ENCODE results near the gene PDCD2.

DNA sequence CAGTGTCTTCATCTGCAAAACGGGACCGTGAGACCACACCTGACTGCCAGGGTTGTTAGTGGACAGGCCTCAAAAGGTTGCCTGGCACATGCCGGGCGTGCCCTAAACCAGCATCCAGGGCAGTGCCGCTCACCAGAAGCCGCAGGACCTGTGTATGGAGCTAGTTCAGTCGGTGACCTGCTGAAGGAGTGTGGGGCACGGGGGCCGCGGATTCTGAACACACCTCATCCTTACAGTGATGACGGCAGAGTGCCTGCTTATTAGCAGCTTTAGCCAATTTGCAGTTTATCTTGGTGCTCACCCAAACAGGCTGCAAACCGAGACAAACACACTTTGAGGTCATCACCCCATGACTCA is 153.6 kb downstream of the ERMARD start:
- PRO-cap: no peak
- RRBS: no CpG with 5 or more reads among the region's 12 CpGs

GRCh38 chr6:170023067-170023594 is 267.7 kb downstream of the DLL1 start:
- PRO-cap: no peak
- RRBS: 93% methylated on average over 28 of the region's 60 CpGs

- PRO-cap: no peak
- RRBS: no CpG with 5 or more reads among the region's 12 CpGs
Observed at GRCh38 chr6:170225136-170225683, 65.7 kb downstream of the DLL1 start.

- PRO-cap: no peak
- RRBS: 62% methylated on average over 2 of the region's 20 CpGs
Observed at GRCh38 chr6:170247084-170247549, 43.8 kb downstream of the DLL1 start.

DNA sequence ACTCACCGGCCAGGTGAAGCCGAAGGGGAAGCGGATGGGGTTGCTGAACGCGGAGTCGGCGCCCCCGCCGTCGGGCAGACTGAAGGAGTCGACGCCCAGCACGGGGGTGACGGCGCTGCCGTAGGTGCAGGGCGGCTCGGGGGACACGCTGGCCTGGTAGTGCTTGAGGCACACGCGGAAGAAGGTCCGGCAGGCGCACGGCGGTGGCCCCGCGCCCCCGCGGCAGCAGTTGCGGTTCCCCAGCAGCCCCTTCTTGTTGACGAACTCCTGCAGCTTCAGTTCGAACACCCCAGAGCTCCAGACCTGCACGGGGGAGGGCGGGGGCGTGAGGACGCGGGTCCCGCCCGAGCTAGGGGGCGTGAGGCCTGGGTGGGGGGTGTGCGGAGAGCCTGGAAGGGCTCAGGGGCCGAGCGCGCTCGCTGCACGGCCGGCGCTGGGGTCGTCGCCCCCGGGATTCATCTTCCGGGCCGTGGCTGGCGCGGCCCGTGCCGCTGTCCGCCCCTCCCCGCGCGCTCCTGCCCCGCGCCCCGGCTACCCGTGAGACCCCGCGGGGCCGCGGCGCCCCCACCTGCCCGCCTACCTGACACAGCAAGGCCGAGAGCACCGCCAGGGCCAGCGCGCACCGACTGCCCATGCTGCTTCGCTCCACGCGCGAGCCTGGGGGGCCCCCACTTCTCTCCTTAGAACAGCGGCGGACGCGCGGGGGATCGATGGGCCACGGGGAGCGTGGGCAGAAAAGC is 1.2 kb downstream of the DLL1 start:
- PRO-cap: no peak
- RRBS: 4% methylated on average over 13 of the region's 88 CpGs

GRCh38 chr6:170295545-170296267 is 4.8 kb upstream of the DLL1 start:
- PRO-cap: no peak
- RRBS: 3% methylated on average over 40 of the region's 85 CpGs

- PRO-cap: no peak
- RRBS: no CpG with 5 or more reads among the region's 11 CpGs
Observed at GRCh38 chr6:170317388-170318105, 11.0 kb downstream of the FAM120B start.

GRCh38 chr6:170344717-170345304 is 38.3 kb downstream of the FAM120B start:
- PRO-cap: no peak
- RRBS: no CpG with 5 or more reads among the region's 4 CpGs

GRCh38 chr6:170360465-170361141 is 54.0 kb downstream of the FAM120B start:
- PRO-cap: no peak
- RRBS: no CpG with 5 or more reads among the region's 8 CpGs

DNA sequence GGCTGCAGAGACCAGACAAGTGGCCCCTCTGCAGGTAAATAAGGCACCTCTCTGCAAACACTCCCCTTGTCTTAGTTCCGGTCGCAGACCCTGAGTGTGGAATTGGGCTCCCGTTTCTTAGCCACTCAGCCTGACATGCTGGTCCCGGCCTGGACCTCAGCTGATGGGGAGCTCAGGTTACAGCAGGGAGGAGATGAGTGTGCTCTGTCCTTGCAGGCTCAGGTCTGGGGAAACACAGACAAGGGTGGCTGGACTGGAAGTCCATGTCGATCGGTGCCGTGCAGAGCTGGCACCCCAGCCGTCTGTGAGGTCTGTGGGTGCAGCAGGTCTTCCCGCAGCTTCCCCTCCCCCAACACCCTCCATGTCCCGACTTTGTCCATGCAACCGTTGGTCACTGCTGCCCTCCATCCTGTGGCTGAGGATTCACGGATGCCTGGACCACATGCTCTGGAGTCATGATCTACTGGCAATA is 119.0 kb downstream of the PSMB1 start:
- PRO-cap: no peak
- RRBS: 70% methylated on average over 4 of the region's 12 CpGs

DNA sequence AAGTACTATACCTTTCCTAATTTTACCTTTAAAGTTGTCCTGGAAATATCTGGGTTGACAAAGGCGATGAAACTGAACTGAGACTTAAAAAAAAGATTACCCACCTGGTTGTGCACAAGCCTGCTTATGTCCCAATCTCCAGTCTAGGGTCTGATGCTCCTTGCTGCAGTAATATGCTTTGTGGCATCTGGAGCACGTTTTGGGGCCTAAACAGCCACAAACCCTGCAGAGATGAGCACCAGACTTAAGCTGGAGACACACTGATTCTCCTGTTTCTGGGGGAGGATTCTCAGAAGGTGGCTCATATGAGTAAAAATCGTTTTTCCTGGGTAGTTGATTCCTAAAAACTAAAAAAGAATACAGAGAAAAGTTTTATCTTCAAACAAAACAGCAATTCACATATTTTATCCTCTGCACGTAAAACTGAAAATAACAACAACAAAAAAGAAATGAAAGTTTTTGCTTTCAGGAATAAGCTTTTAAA is 994 bp downstream of the PDCD2 start:
- PRO-cap: no peak
- RRBS: no CpG with 5 or more reads among the region's 4 CpGs

DNA sequence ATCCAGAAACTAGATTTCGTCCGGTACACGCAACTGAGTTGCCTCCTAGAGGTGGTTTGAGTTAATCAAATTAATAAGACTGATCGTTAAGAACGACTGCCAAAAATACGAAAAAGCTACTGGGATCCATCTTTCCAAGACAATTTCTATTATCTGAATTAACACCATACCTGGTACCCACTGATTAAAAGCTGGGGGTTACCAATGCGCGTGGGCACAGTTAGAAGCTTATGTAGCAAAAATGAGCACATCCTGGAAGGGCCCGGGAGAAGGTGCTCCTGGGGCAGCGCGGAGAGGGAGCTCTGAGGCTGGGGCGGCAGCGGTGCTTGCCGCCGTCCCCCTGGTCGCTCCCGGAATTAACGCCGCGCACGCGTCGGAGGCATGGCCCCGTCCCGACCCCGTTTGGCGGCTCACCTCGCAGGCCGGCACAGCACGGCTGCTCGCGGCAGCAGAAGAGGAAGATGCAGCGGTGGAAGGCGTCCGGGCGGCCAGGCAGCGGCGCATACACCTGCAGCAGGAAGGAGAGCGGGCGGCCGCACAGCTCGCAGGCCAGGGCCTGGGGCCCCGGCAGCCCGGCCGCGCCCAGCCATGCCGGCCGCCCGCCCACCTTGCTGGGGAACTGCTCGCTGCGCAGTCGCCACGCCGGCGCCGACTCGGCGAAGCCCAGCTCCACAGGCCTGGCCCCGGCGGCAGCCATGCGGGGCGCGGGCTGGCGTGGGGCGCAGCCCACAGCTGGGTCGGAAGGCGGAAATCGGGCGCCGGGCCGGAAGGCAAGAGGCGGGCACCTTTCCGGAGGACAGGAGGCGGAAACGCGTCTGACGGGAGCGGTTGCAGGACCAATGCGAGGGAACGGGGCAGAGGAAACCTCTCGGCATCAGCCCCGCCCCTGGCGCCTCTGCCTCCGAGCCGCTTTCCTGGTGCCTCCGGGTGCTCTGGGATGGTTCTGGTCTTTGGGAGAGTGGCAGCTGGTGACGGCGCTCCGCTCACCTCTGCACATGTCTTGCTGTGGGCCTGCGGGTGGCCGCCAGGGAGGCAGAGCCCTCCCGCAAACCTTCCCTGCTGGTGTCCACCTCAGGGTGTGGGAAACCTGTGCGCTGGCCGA is at the start of gene PDCD2:
TSS of gene PDCD2 (minus strand) at position 753 of the 1,102 bp plus-strand sequence.
- PRO-cap: bidirectional peak, plus-strand start at position 305 of the sequence, minus-strand start at position 358 of the sequence; bidirectional peak, plus-strand start at position 877 of the sequence, minus-strand start at position 743 of the sequence
- RRBS: 3% methylated on average over 63 of the region's 94 CpGs